Cardiac atrium fibroblast (primary cell): ENCODE measurements around the genes MED10 and TENT4A.

- RAMPAGE, long total RNA: no peak
These were observed 12.6 kb upstream of the LPCAT1 start for GRCh38 chr5:1536322-1536891.

DNA sequence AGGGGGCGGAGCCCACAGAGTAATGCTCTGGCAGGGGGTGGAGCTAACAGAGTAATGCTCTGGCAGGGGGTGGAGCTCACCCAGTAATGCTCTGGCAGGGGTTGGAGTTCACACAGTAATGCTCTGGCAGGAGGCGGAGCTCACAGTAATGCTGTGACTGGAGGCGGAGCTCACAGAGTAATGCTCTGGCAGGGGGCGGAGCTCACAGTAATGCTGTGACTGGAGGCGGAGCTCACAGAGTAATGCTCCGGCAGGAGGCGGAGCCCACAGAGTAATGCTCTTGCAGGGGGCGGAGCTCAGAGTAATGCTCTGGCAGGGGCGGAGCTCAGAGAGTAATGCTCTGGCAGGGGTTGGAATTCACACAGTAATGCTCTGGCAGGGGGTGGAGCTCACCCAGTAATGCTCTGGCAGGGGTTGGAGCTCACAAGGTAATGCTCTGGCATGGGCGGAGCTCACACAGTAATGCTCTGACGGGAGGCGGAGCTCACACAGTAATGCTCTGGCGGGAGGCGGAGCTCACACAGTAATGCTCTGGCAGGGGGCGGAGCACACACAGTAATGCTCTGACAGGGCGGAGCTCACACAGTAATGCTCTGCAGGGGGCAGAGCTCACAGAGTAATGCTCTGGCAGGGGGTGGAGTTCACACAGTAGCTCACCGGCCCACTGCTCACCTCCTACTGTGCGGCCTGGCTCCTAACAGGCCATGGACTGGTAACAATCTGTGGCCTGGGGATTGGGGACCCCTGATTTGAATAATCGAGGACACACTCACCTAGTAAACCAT is 47.1 kb upstream of the LPCAT1 start:
- RAMPAGE, long total RNA: no peak

GRCh38 chr5:1644888-1645479 is 121.2 kb upstream of the LPCAT1 start:
- RAMPAGE, long total RNA: no peak

DNA sequence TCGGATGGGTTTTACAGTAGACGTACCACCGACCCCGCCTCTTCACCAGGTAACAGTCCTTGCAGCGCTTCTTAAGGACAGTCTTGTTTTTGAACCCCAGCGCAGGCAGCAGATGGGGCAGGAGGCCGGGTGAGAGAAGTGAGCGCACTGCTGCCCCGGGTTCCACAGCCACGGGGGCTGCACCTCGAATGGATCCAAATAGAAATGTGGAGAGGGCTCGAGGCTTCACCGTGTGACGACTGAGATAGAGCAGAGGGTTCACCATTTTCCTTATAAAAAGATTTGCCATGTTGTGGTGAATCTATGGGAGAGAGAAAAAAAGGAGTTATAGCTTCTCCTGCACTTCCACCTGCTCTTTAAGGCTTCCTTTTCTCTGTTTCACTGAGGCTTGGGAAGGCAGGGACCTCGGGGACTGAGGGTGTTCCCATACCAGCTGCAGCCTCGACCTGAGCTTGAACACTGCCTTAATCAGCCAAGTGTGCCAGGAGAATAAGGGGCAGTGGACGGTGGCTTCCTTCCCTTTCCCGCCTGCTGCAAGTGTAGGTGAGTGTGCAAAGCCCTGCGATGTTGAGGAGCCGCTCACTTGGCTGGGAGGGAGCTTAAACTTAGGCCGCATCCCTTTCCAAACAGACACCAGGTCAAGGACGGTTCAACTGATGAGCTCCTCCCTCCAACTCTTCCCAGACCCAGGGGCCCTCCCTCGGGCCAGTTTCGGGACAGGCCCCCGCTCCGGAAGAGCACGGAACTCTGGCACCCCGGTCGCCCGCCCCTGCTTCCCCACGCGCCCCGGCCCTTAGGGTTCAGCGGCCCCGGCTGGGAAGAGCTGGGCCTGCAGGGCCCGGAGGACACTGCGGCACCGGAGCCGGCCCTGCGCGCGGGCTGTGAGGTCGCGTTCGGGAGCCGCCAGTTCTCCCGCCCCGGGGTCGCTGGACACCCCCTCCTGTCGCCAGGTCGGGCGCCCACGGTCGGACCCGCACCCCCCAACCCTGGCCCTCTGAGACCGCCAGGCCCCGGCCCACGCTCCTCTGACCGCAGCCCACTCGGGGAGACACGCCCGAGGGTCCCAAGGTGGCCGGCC is 651 bp downstream of the MRPL36 start:
- RAMPAGE, long total RNA: no peak

GRCh38 chr5:1801559-1801884 is 315 bp downstream of the NDUFS6 start:
- RAMPAGE, long total RNA: no peak

DNA sequence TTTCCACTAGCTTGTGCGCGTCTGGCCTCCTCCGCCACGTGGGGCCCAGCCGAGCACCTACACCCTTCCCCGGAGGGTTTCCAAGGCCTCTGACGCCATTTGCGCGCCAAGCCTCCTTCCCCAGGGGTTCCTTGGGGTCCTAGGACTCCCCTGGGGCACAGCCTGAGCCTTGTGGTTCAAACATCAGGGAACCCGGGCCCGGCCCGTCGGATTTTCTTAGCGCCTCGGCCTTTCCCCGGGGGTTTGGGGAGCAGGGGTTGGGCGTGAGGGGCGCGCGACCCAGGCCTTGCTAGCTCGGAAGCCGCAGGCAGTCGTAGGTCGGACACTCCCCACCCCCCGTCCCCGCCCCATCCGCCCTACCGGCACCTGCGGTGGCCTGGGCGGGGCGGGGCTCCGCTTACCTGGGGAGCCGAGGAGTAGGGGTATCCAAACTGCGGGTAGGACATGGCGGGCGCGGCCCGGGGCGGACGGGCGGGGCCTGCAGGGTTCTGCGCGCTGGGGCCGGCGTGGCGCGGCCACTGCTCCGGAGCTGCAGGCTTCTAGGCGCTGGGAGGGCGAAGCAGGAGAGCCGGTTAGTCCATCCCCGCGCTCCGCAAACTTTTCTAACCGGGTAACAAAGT is 413 bp downstream of the IRX4 start:
- RAMPAGE, long total RNA: no peak

GRCh38 chr5:1973665-1974034 is 90.9 kb upstream of the IRX4 start:
- RAMPAGE, long total RNA: no peak

GRCh38 chr5:2278792-2279053 is 396.0 kb upstream of the IRX4 start:
- RAMPAGE, long total RNA: no peak

- RAMPAGE, long total RNA: no peak
These were observed 998 bp downstream of the IRX2 start for GRCh38 chr5:2750231-2751127.

- RAMPAGE, long total RNA: no peak
These were observed 398.0 kb upstream of the IRX1 start for GRCh38 chr5:3197524-3198165.

DNA sequence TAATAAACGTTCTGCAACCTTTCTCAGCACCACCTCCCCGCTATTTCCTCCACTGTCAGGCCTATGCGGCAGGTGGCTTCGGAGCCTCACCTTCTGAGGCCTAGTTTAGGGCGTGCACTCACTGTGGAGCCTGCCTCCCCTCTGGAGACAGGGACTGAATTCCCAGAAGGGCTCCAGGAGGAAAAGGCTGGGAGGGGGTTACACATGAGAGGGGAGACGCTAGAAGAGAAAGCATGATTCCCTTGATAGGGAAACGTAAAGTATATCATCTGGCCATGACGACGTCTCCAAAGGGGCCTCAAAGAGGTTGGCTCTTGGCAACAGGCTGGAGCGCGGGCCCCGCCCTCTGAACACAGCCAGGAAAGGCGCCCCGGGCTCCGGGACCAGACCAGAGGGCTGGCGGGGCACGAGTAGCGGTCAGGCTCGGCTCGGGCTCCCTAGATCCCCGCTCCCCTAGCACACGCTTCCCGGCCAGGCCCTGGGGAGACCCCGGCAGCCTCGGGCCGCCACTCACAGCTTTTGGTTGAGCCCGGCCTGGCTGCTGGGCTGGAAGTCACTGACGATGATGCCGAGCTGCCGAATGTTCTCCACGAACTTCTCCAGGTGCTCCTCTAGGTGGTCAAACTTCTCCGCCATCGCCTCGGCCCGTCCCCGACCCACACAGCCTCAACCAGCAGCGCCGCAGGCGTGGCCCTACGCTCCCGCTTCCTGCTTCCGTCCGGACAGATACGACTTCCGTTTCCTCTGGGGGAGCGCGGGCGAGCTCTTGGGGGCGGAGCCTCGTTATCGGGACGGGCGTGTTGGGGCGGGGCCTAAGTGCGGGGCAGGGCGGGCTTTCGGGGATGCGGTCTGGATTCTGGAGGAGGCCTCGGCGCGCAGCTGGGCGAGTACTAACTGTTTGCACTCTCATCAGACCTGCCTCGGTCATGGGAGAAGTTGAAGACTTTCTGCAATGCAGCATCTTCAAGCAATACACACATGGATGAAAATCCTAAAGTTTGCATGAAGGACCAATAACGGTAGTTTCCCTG is at the start of gene MED10:
MED10 (minus strand) TSS at position 700 of the 1,031 bp plus-strand sequence.
- RAMPAGE, long total RNA: start-site peak on the minus strand centred at position 686 of the sequence, 49 bp wide, 315 and 22 reads in 2 replicates

DNA sequence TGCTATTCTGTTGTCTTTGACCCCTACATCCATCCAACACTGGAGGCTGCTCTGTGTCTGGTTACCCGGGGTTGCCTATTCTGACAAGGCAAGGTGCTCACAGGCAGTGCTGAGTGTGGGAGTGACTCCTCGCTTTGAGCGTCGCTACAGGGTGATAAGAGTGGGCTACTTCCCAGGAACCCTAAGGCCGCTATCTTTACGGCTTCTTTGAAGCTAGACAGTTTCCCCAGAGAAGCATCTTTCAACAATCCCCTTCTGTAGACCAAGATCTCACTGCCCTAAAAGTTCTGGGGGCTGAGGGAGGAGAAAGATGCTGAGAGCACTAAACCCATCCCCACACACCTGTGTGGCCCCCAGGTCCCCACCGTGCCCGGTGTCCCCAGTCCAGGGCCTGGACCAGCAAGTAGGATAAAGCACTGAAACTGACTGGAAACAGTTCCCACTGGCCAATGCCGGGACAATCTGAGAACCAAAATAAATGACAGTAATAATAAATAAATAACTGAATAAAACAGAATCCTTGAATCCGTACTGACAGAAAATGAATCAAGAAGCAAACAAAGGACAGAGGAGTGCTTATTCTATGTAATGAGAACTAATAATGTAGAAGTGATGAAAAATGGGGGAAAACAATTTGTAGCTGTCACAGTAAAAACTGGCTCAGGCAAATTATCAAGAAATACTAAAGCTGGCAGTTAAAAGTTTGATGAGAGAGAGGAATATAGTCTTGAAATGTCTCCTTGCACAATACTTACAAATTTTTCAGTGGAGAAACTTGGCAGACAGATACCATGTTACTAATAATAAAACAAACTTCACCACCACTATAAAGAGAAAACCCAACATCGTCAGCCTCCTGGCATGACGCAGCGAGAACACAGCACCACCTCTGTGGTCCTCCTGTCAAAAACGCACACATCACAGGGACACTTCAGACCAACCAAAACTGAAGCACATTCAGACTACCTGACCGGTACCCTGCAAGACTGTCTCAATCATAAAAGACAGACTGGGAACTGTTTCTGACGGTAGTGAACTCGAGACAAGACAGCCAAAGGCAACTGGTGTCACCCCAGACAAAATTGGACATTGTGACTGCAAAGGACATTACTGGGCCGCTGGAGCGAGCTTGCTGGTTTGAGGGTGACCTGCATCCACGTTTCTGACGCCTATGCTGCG is 34.8 kb downstream of the NSUN2 start:
- RAMPAGE, long total RNA: no peak

- RAMPAGE, long total RNA: no peak
These were observed 25.7 kb downstream of the NSUN2 start for GRCh38 chr5:6607108-6607606.

- RAMPAGE, long total RNA: no peak
These were observed at the start of gene TENT4A for GRCh38 chr5:6713123-6713788. Gene TENT4A (plus strand): TSS chr5:6713432.

DNA sequence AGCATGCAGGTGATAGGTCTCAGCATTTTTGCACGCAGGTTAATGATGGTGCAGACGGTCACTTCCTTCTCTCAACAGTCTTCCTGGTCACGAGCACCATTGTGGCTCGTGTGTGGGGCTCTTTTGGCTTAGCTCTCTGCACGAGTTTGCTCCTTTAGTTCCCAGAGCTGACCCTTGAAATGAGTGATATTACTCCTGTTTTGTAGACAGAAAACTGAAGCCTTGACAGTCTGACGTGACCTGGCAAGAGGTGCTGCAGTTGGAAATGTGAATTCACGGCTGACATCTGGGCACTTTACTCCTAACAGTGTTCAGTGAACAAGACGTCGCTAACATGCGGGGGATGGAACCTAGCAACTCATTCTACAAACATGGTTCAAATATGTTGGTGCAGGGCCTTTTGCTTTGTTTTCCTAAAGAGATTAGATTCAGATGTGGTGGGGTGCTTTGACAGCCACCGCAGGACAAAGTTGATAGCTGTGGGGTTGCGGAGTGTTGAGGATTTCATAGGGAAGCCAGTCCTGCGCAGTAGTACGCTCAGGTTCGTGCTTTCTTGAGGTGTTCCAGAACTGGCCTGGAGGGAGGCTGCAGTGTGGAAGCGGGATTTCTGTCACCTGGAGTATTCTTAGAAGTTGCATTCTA is 10.2 kb downstream of the TENT4A start:
- RAMPAGE, long total RNA: no peak

DNA sequence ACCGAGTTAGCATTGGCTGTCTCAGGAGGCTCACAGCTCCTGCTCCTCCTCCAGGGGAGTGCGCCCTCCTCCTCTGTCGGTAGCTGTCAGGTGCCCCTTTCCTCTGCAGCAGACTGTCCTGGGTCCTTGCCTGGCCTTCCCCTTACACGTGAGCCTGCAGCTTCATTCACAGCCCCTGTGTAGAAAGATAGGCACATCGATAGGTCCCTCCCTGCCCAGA is 17.1 kb downstream of the TENT4A start:
- RAMPAGE, long total RNA: no peak

DNA sequence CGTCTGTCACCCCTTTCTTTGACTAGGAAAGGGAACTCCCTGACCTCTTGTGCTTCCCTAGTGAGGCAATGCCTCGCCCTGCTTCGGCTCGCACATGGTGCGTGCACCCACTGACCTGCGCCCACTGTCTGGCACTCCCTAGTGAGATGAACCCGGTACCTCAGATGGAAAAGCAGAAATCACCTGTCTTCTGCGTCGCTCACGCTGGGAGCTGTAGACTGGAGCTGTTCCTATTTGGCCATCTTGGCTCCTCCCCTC is 265.0 kb upstream of the ADCY2 start:
- RAMPAGE, long total RNA: no peak

DNA sequence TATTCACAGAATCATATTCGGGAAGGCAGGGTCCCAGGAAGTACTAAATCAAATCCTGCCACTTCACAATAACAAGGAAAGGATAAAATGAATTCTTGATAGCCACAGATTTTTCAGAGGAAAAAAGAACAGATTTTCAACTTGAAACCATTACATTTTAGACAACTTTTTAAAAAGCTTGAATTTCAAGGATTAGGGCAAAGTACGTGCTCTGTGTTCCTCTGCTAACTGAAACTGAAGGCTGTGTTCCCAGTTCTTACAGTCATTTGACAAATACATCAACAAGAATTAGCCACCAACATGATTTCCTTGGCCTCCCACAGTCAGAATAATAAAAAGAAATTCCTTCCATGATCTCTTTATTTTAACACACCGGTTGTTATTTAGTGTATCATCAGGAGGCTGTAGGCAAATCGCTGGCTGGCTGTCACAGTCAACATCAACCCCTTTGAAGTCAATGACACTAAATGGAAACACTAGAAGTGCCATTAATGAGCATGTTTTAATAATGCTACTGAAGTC is 61.8 kb downstream of the SEMA5A start:
- RAMPAGE, long total RNA: no peak

DNA sequence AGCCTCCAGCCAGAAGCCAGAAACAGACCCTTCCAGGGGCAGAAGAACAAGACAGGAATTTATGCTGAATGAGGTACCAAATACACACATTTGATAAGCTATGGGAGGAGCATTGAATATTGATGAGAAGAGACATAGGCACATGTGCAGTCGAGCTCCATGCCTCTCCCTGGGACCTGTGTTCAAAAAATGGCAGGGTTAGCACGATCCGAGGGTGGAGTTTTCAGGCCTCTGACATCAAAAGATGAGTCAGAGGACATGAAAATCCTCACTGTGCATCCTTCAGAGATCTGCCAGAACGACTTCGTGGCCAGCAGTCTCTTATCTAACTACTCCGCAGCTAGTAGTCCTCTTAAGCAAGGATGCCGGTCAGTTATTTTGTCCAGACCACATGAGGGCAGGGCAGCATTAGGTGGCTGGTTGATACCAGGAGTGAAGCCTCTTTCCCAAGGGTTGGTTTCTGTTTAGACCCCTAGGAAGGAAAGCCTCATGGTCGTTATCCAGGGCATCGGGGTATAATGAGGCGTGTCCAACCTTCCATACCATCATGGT is 11.6 kb upstream of the CMBL start:
- RAMPAGE, long total RNA: no peak

DNA sequence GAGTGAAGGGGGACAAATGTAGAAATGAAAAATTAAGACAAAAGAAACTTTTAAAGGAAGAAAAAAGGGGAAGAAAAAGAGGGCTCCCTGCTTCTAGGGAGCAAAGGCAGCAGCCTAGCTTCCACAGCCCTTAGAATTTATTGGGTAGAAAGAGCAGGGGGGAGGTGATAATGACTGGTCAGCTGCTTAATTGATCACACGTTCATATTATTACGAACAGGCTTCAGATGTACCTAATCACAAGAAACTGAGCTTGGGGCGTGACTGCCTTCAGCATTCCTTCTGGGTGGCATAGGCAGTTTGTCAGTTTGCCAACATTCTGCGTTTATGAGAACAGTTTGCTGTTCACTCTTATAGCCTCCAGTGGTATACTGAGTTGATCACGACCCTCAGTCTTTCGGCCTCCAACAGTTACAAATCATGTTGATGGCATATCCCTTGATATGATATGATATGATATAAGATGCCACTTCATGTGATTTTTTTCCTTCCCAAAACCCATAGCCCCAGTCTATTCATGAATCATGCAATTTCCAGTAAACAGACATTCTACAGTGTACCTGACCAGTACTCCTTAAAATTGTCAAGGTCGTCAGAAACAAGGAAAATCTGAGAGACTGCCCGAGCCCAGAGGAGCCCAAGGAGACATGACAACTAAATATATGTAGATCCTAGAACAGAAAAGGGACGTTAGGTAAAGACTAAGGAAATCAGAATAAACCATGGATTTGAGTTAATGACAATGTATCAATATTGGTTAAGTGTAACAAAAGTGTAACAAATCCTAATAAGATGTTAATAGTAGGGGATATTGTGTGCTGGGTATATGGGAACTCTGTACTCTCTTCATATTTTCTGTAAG is 13.3 kb downstream of the MARCHF6 start:
- RAMPAGE, long total RNA: no peak